Tongue (tissue), 2 donors: ENCODE measurements around a stretch of chr3.

- RAMPAGE, long total RNA: no peak
These were observed 16.0 kb downstream of the SPICE1 start for GRCh38 chr3:113498546-113499743.

DNA sequence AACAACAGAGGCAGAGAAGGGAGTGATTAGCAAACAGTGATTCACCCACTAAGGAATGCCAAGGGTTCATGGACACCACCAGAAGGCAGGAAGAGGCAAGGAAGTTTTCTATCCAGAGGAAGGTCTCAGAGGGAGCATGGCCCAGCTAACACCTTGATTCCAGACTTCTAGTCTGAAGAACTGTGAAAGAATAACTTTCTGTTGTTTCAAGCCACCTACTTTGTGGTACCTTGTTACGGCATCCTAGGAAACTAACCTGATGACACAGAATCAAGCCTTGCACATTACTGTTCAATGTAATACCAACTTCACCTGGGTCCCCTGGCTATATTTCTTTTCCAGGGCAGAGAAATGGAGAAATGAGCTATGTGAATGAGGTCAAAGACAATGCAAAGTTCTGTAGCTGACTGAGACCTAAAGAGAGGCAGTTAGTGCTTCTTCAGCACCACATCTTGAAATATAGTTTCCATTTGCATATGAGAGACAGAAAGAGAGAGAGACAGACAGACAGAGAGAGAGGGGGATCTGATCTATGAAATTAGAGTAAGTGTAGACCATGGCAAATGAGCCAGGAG, 25.3 kb downstream of the SIDT1 start:
- RAMPAGE, long total RNA: no peak

- RAMPAGE, long total RNA: no peak
These were observed 42.7 kb downstream of the SIDT1 start for GRCh38 chr3:113574988-113575541.

DNA sequence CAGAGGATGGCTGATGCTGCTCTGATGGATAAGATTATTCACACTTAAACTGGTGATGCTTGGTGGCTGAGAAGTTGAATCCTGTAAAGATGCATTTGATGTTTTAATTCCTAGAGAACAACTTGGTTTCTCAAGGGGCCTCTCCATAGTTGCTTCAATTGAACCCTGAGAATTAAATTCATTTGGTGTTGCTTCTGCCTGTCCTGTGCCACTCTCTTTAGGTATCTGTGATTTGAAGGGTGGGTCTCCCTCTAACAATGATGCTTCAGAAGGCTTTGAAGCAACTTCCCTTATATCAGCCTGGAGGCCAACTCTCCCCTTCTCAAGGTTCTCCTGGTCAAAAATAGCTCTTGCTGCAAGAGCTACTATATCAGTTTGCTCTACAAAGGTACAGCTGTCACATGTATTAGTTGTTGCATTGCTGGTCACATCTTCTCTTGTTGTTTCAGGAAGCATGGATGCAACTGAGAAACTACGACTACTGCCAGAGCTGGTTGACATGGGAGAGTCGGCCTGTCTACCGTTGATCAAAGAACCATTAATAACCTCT, 38.4 kb downstream of the USF3 start:
- RAMPAGE, long total RNA: no peak

- RAMPAGE, long total RNA: no peak
These were observed 33.2 kb downstream of the USF3 start for GRCh38 chr3:113663203-113663677.

DNA sequence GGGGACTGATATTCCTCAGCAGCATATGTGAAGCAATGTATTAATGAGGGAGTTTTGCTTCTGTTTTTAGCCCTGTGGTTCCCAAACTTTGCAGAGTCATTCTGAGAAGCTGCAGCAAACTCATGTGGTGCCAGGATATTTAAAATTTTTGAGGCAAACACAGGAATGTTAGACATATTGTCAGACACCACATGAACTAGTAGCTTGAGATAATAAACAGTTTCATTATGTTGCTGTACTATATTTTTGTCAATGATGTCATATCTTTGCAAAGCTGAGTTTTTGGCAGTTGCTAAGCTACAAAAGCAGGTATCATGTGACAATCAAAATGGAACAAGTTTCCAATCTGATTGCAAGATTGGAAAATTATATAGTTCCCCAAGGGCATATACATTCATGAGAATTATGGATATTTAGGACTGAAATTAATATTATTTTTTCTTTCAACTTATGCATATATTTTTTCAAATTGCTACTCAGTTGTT, 36.7 kb downstream of the ATP6V1A start:
- RAMPAGE, long total RNA: no peak

GRCh38 chr3:114036494-114037023, 19.8 kb downstream of the CCDC191 start:
- RAMPAGE, long total RNA: no peak

DNA sequence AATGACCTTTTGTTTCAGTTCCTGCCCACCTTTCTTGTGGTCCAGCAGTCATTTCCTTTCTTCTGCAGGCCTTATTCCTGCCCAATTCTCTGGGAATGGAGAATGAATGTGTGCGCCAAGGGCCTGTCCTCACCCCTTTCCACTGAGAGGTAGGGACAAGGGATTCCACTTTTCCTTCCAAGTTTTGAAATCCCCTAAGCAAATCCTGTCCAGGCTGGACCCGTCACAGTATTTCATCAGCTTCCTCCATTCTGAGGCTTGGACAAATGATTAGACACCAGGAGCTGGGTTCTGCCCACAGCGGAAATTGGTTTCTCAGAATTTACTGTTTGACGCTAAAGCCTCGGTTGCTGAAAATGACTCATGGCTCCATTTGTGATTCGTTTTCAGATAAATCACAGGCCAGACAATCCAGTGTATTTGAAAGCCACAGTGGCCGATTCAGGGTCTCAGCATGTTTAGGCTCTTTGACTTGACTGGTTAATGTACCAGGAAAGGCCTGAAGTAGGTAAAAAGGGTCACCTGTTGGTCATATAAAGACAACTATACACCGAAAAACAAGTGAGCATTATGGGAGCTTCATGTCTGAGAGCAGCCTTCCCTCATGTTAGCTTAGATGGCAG, 15.9 kb downstream of the ZNF80 start:
- RAMPAGE, long total RNA: no peak

GRCh38 chr3:114308860-114309124, 15.0 kb downstream of the TIGIT start:
- RAMPAGE, long total RNA: no peak

DNA sequence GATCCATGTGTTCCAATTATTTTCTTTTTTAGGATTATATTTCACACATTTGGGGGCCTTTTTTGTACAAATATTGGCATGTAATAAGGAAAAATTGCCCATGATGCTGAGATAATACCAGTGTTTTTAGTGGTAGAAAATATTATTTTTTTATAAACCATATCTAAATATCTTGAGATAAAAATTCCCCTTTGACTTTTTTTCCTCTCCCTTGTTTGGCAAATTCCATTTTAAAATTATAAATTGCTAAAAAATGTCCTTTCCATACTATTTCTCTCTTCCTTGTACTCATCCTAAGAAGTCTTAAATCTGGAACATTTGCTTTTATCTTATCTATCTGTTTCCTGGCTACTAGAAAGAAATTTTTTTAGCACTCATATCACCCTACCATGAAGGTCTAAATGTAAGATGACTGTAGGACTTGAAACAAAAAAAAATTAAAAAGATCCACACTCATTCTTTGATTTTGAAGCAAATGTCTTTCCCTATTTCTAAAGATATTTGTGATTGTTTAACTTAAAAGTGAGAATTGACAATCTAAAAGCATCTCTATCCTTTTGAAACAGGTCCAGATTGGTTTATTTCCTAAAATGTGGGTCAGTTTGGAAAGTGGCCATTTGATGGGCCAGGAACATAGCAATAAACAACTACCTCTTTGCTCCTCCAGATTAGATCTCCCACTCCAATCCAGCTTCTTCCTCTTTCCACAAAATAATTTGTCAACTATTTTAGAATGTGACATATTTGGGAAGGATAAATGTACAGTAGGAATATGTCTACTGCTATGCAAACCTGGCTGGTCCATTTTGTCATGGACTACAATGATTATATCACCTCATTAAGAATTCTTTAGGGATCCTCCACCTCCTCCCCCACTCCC, 41.3 kb downstream of the TIGIT start:
- RAMPAGE, long total RNA: no peak

- RAMPAGE, long total RNA: no peak
These were observed 111.0 kb downstream of the TIGIT start for GRCh38 chr3:114404816-114405218.

GRCh38 chr3:114447370-114448017, 153.7 kb downstream of the TIGIT start:
- RAMPAGE, long total RNA: no peak

GRCh38 chr3:114859249-114859780, 287.8 kb downstream of the ZBTB20 start:
- RAMPAGE, long total RNA: no peak

DNA sequence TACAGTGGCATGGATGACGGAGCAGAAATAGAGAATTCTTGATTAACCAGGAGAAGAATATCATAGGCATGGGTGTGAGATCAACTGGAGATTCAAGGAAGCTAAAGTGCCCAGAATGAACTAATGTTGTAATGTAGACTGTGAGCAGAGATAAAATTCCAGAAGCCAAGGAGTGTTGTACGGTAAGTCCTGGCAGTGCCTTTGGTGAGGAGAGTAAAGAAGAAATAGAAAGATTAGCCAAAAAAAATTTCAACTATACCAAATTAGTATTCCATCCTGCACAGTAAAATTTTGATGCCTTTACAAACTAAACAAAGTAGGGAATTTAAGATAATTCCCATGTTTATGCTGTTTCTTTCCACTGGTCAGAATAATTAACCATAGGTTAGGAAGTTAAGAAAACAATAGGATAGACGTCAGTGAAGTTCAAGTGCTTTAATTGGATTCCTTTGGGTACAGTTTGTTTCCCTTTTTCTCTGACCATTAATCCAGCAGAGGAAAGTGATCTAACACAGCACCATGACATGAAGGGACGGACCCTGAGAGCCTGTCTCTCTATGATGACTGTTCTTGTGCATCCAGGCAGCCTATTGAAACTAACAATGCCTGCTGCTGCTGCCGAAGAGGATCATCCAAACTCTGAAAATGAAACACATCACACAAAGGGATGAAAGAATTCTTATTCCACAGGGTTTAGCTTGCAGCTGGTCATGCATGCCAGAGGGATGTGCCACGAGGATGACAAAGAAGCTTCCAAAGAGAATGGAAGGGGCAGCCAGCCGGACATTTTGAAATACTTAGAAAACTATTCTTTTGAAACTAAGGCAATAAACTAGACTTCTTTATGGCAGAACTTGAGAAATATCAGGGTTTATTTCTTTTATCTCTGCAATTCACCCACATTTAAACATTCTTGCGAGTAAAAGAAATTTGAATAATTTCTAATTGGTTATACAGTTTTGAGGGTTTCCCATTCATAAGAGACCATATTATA, 75.6 kb downstream of the ZBTB20 start:
- RAMPAGE, long total RNA: no peak

DNA sequence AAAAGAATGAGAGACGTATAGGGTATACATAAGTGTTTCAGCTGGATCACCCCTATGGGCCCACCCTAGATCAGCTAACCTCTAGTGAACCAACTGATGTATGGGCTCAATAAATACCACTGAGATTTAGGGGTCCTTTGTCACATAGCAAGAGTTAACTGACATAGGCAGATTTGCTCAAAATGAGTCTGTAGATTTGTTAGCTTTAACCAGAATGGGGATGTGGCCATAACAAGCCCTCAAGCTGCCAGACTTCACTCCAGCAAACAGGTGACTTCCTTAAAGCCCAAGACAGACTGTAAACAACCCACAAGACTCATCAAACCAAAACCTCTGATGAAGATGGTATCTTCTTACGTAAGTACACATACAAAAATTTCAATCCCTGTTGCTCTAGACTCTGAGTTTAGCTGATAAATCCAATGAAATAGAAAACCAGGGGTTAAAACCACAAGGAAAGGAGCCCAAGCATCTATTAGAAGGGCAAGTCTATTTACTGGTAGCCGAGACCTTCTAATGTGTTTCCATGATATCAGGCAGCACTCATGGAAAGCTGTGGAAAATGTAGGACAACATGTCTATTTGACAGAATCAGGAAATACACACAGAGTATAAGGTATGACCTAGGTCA, 18.2 kb upstream of the ZBTB20 start:
- RAMPAGE, long total RNA: no peak

GRCh38 chr3:115784976-115785862, 161.9 kb downstream of the GAP43 start:
- RAMPAGE, long total RNA: no peak

DNA sequence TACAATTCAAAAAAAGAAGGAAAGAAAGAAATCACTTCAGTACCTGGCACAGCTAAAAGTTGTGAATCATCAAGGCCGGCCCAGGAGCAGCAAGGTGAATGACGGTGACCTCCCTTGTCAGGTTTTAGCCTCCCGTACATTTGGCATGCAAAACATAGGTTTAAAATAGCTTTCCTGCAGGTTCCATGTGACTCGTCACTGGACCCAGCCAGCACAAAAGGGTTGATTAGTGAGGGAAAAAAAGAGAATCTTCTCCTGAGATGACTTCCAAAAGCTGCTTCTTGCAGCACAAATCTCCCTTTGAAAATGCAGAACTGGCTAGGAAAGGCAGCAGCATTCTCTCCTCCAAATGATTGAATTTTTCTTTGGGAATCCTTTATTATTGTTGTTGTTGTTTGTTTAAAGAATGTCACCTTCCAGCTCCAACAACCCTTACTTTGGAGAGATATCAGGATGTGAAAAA, 394.1 kb downstream of the LSAMP start:
- RAMPAGE, long total RNA: no peak

GRCh38 chr3:116434286-116434620, 11.0 kb downstream of the LSAMP start:
- RAMPAGE, long total RNA: no peak

DNA sequence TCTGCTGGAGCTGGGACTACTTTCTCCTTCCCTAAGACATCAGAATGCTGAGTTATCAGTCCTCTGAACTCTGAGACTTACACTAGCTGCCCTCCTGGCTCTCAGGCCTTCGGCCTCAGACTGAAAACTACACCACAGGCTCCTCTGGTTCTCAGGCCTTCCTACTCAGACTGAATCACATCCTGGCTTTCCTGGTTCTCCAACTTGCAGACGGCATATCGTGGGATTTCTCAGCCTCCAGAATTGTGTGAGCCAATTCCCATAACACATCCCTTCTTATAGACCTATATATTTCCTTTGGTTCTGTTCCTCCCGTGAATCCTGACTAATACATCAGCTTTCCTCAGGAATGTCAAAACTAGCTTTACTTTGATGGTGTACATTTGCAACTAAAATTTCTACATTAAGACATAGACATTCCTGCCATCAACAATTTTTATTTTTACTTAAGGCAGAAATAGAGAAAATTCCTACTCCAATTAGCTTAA, 1247.4 kb upstream of the LSAMP start:
- RAMPAGE, long total RNA: no peak

DNA sequence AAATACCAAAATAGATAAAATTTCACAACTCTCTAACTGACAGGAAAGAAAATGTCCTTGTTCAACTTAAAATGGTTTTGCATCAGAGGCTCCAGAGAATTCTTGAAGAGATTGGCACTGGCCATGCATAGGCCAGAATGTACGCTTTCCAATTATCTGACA, 291.8 kb downstream of the IGSF11 start:
- RAMPAGE, long total RNA: no peak